Measurements from ENCODE around the genes FAM47C, CYBB and H2AL3.

DNA sequence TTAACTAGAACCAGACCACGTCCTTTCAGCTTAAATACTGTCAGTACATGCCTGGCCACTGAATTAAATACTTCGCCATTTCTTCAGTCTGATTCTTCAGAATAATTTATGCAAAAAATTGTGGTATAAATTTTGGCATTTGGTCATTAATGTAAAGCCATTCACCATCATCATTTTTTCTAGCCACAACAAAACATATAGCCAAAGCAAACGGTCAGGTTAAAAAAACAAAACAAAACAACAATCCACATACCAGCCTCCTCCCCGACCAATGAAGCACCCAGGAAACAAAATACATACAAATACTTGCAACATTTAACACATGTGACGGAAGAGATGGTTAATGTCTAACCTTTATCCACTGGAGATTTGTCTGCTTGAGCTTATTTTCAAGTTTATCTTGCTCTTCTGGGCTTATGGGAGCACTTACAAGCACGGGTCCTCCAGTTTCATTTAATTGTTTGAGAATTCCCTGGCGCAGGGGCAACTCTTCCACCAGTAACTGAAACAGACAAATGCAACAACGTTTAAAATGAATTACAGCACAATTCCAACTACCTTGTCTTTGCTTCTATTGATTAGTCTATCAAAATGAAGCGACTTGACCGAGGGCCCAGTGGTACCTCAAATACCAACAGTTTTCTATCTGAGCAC lies 857.5 kb upstream of the FTHL17 start:
- PRO-cap, result no peak

- PRO-cap, result no peak
Observed at GRCh38 chrX:32389484-32389775, 821.9 kb downstream of the DMD start.

GRCh38 chrX:32463299-32463783 lies 748.0 kb downstream of the DMD start:
- PRO-cap, result no peak

GRCh38 chrX:32644791-32645115 lies 566.6 kb downstream of the DMD start:
- PRO-cap, result no peak

DNA sequence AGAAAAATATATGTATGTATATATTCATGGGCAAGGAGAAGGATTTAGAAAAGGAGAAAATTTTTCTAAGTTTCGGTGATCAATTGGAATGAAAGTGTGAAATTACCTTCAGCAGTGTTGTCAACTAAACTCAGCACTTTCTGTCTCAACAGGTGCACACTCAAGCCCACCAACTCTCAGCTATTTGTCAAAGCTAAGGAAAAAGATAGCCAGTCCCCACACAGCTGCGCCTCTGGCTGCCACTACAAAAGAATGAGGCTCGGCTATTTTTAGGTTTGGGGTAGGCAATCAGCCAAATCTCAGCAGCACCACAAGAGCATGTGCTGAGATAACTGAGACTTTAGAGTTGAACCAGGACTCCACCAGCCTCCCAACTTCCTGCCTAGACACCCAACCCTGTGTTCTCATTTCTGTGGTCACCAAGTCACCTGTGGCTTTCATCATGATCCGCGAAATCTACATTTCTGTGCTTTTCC lies 28.1 kb downstream of the DMD start:
- PRO-cap, result no peak

- PRO-cap, result no peak
Observed at GRCh38 chrX:33203774-33204653, 7.3 kb downstream of the DMD start.

- PRO-cap, result no peak
Observed at GRCh38 chrX:35884131-35884622, 35.4 kb upstream of the CFAP47 start.

- PRO-cap, result no peak
Observed at GRCh38 chrX:36958625-36959123, 49.5 kb upstream of the FAM47C start.

- PRO-cap, result no peak
Observed at GRCh38 chrX:36962892-36963936, 45.0 kb upstream of the FAM47C start.

DNA sequence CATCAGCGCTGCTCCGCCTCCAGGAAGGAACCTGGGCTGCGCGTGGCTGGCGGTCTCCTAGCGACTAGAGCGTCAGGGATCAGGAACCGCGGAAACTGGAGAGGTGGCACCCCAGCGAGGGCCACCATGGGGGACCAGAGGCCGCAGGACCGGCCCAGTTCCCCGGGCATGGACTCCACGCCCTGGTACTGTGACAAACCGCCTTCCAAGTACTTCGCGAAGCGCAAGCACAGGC lies at the start of gene FAM47C:
Gene FAM47C, plus strand, starts transcription at position 82 of the 235 bp plus-strand sequence.
- PRO-cap, result no peak

GRCh38 chrX:37779748-37780282 lies at the start of gene CYBB:
Gene CYBB (plus strand): TSS chrX:37780059.
- PRO-cap, result no peak

DNA sequence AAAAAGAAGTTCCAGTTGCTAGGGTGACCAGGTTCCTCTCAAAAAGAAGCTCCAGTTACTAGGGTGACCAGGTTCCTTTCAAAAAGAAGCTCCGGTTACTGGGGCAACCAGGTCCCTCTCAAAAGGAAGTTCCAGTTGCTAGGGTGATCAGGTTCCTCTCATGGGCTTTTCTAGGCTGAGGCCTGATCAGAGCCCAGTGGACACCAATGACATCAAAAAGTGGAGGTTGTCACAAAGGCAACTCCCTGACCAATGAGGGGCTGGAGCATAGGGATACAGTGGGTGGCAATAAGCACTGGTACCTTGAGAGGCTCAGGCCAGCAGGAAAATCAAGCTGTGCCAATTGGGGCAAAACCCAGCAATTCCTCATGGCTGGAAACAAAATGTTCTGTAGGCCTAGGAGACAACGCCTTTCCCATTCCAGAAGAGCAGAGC lies at the start of gene H2AL3:
Gene H2AL3, plus strand, starts transcription at position 297 of the 435 bp plus-strand sequence.
- PRO-cap, result no peak

- PRO-cap, result no peak
Observed at GRCh38 chrX:38164946-38165478, 55.7 kb downstream of the SRPX start.

GRCh38 chrX:39419204-39419557 lies 617.9 kb downstream of the MID1IP1 start:
- PRO-cap, result no peak

- PRO-cap, result unidirectional peak, minus-strand start at chrX:39572218
Observed at GRCh38 chrX:39572043-39572268, 525.8 kb downstream of the BCOR start.

DNA sequence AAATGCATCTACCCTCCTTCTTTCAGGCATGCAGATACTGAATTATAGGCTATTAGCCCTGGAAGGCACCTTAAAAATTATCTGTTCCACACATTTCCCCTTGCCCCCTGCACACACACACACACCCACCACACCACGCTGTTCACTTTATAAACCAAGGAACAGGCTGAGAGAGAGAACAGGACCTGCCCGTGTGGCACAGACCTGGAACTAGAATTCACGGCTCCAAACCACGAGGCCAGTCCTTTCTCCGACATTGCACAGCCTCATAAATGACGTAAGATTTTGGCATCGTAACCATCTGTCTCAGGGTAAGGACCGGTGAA lies 330.4 kb downstream of the BCOR start:
- PRO-cap, result unidirectional peak, minus-strand start at position 212 of the sequence

DNA sequence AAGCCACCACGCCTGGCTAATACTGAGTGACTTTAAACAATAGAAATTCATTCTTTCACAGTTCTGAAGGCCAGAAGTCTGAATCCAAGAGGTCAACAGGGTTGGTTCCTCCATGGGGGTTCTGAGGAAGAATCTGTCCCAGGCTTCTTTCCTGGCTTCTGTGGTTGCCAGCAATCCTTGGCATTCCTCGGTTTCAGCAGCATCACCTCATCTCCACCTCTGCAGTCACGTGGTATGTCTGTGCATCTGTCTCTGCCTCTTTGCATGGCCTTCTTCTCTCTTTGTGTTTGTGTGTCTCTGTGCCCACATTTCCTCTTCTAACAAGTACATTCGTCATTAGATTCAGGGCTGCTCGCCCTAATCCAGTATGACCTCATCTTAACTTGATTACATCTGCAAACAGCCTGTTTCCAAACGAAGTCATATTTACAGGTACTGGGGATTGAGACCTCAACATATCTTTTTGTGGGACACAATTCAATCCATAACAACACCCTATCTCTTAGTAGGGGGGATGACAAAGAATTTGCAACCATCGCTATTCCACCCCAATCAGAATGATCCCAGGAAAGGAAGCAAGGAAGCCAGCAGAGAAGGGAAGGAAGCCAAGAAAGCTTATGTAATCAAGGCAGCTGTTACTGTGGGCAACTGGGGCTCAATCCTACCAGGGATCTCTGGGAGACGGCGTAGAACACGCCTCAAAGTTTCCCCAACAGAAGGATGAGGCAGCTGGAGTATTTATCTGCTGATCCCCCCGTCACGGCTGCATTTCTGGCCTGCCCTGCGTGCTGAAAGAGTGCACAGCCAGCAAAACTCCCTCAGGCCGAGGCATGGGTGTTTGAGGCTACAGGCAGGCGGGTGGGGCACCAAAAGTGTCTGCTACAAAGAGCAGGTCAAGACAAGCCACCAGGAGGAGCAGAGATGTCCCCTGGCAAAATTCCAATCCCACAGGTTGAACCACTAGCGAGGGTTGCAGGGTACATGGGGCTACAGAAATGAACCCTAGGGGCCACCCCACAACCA lies 113.8 kb downstream of the BCOR start:
- PRO-cap, result no peak

DNA sequence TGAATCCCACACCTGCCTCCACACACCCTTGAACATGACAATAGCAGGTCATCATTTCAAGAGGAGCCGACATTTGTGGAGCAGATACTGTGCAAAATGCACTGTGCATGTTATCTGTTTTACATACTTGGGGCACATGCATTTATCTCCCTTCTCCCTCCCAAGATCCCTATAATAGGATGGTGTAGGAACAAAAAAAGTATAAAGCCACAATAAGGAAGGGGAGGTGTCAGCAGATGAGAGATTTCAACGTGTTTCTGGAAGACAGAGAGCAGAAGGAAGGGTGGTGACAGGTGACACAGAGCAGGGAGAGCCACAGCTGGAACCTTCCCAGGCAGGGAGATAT lies 107.5 kb downstream of the BCOR start:
- PRO-cap, result no peak

- PRO-cap, result no peak
Observed at GRCh38 chrX:40005160-40005938, 92.4 kb downstream of the BCOR start.

DNA sequence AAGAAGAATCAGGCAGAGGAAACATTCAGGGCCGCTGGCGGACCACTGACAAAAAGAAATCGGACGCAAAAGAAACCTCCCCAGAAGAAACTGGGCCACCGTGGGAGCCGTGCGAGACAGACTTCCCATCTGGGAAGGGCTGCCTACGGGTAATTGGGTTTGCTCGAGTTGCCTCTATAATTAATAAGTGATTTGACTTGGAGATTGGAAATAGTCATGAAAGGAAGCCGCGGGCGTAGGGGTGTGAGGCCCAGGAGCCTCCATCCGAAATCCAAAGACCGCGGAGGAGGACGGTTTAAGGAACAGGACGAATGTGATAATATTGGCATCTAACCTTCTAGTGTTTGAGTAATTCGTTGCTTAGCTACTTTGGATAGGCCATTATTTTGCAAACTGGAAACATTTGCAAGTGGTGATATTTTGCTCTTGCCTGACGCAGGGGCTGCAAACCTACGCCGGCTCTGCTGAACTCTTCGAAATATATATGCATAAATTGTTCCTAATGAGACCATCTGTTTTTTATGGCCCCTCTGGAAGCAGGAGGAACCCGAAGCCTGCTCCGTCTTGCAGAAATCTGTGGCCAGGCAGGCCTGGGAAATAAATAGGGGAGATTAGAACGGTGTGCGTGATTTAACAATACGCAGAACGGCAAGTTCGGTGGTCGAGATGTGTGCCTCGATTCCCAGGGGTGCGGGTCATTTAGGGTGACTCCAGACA lies 90.1 kb downstream of the BCOR start:
- PRO-cap, result unidirectional peak, minus-strand start at position 273 of the sequence

Data from tibial artery (tissue), 1 donor.